HEK293 (cell line): ENCODE measurements around the gene CLCNKA.

GRCh38 chr1:15352422-15353008, 57.2 kb upstream of the EFHD2 start:
- PRO-cap, result no peak
- RRBS, 2 experiments, result no CpG with 5 or more reads among the region's 10 CpGs

- PRO-cap, result no peak
- RRBS, 2 experiments, result no CpG with 5 or more reads among the region's 16 CpGs
These were observed 1.6 kb downstream of the DDI2 start for GRCh38 chr1:15618678-15619343.

DNA sequence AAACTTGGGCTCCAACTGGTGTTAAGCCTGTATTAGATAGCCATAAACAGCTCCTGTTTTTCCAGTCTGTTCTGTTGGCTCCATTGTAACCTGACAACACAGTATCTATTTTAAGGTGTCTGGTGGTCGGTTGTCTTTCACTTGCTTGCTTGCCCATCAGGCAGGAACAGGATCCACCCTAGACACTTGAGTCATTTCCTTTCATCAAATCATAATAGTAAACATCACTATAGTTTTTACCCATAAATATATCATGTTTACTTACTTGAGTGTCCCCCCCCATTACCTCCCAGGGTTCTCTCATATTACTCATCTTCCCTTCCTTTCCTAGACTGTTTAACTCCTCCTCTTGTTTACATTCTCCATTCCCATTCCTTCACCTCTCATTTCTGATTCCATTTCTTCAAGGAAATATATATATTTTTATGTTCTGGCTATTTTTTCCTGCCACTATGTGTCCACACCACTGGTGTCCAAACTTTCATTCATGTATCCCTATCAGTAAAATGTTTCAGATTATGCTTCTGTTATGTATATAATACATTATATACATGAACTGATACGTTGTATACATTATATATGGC, 3.0 kb downstream of the DDI2 start:
- PRO-cap, result no peak
- RRBS, 2 experiments, result no CpG with 5 or more reads among the region's 2 CpGs

DNA sequence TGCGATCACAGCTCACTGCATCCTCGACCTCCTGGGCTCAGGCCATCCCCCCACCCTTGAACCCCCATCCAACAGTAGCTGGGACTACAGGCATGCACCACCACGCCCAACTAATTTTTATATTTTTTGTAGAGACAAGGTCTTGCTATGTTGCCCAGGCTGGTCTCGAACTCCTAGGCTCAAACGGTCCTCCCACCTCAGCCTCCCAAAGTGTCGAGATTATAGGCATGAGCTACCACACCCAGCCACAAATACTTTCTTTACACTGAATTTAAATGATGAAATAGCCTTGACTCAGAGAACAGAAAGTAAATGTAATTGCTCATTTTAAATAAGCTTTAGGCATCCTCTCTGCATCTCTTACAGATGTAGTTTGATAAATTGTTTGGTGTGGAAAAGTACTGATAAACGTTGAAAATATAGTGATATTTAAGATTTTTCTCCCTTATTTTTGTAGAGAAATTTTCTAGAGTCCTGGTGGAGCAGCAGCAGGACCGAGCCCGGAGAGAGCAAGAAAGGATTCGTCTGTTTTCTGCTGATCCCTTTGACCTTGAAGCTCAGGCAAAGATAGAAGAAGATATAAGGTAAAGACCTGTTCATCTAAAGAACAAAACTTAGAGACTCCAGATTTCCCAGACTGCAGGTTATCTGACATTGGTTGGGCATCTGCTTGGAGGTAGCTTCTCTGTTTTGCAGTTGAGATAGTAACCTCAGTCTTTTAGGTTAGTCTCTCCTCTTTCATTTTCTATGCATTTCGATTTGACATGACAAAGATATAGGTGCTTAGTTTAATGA, 15.9 kb downstream of the DDI2 start:
- PRO-cap, result no peak
- RRBS, 2 experiments, result no CpG with 5 or more reads among the region's 11 CpGs

GRCh38 chr1:15659828-15660438, 420 bp downstream of the RSC1A1 start:
- PRO-cap, result no peak
- RRBS, 2 experiments, result no CpG with 5 or more reads among the region's 6 CpGs

GRCh38 chr1:15662707-15663521, 3.4 kb downstream of the RSC1A1 start:
- PRO-cap, result no peak
- RRBS, 2 experiments, result no CpG with 5 or more reads among the region's 5 CpGs

DNA sequence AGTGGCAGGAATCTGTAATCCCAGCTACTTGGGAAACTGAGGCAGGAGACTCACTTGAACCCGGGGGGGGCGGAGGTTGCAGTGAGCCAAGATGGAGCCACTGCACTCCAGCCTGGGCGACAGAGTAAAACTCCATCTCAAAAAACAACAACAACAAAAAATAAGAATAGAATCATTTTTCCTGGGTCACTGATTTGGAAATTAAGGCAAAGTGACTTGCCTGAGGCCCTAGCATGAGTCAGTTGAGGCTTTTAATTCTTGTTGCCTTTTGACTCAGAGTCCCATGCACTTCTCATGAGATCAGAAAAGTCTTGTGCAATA, 3.6 kb upstream of the PLEKHM2 start:
- PRO-cap, result no peak
- RRBS, 2 experiments, result no CpG with 5 or more reads among the region's 3 CpGs

- PRO-cap, result no peak
- RRBS, 2 experiments, result no CpG with 5 or more reads among the region's 24 CpGs
These were observed 19.3 kb downstream of the PLEKHM2 start for GRCh38 chr1:15703062-15704109.

DNA sequence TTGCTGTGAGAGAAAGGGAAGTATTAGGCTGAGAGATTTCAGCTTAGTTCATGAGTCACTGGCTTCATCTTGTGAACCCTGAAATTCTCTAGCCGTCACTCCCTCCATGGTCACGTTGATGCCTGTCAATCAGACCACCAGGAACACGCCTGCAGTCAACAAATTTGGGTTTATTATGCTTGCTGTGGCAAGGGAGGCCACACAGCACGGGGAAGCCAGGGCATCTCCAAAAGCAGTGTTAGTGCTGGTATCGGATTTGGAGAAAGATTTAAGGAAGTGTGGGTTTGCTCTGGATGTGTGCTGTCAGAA, 18.7 kb downstream of the UQCRHL start:
- PRO-cap, result no peak
- RRBS, 2 experiments, result no CpG with 5 or more reads among the region's 5 CpGs

- PRO-cap, result no peak
- RRBS, 2 experiments, result 67 to 97% methylated on average over 8 of the region's 67 CpGs
These were observed 10.5 kb upstream of the SPEN start for GRCh38 chr1:15836708-15837795.

GRCh38 chr1:15931527-15932587, 44.0 kb downstream of the ZBTB17 start:
- PRO-cap, result no peak
- RRBS, 2 experiments, result no CpG with 5 or more reads among the region's 33 CpGs

DNA sequence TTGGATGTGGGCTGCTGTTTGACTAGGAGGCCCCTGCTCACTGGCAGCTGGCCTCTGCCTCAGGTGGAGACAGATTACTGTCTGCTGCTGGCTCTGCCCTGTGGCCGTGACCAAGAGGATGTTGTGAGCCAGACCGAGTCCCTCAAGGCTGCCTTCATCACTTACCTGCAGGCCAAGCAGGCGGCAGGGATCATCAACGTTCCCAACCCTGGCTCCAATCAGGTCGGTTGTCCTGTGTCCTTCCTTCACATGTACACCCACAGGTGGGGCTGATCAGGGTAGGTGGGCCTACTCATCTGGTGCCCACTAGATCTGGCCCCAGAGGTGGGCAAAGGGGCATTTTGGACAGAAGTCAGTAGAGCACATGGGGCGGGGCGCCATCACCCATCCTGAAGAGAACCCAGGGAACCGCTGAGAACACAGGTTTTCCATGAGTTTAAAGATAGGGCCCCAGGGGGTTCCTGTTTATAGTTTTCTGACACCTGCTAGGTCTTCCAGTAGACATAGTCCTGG, 37.2 kb downstream of the ZBTB17 start:
- PRO-cap, result no peak
- RRBS, 2 experiments, result no CpG with 5 or more reads among the region's 8 CpGs

GRCh38 chr1:15939168-15940319, 36.4 kb downstream of the ZBTB17 start:
- PRO-cap, result no peak
- RRBS, 2 experiments, result 31 to 100% methylated on average over 2 to 4 of the region's 25 CpGs

- PRO-cap, result no peak
- RRBS, 2 experiments, result no CpG with 5 or more reads among the region's 8 CpGs
These were observed 35.3 kb downstream of the ZBTB17 start for GRCh38 chr1:15940320-15941261.

DNA sequence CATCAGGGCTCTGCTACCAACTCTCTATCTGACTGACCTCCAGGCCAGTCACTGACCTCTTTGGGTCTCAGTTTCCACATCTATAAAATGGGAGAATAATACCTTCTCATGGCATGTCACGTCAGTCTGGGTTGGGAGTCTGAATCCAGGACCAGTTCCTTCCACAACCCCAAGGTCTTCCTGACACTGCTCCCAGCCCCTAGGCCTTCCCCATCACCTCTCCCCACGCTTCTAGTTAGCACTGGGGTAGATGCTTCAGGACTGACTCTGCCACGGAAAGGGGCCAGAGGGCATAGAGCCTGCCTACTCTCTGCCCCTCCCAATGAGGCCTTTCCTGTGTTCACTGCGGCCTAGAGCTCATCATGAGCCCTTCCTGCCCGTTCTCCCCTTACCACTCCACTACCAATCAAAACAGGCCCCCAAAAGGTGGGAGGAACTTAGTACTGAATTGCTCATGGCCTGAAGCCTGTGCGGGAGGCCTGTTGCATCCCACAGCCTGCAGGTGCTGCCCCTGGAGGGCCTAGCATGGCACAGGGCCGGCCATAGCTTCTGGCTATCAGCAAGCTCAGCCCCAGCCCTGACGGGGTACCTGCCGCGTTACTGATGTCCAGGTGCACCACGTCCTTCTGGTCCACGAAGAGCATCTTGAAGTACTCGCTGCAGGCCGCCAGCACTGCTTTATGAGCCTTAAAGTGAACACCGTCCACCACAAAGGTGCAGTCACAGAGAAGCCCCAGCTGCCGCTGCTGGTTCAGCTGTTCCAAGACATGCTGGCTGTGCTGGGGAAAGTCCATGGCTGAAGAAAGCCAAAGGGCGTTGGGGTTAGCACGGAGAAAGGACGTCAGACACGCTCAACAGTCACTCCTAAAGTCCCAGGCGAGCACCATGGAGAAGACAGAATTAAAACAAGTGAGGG, 27.9 kb downstream of the ZBTB17 start:
- PRO-cap, result no peak
- RRBS, 2 experiments, result no CpG with 5 or more reads among the region's 21 CpGs

GRCh38 chr1:15948618-15948811, 27.4 kb downstream of the ZBTB17 start:
- PRO-cap, result no peak
- RRBS, 2 experiments, result no CpG with 5 or more reads among the region's 3 CpGs

DNA sequence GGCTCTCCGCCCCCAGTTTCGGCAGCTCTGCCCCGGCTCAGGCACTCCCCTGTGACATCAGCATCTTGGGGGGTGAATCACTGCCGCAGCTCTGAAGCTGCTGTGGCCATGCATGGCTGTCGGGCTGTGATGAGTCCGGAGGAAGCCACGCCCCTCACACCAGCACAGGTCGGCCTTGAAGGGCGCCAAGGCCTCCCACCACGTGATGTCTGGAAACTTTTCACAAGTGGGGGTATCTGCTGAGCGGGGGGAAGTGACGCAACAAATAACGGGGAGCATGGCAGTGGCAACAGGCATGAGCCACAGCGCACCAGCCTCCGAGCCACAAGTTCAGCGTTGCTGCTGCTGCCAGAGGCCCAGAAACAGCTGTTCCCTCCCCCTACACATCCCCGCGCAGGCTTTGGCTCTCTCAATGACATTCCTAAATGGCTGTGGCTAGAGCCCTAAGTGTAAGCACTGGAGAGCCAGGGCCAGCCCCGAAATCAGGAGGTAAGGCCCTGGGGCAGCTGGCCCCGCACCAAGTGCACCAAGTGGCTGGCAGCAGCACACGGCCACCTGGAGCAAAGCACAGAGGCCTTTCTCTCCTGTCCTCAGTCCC, 26.2 kb downstream of the ZBTB17 start:
- PRO-cap, result no peak
- RRBS, 2 experiments, result 10 to 70% methylated on average over 5 of the region's 21 CpGs

- PRO-cap, result no peak
- RRBS, 2 experiments, result no CpG with 5 or more reads among the region's 12 CpGs
These were observed 23.2 kb downstream of the ZBTB17 start for GRCh38 chr1:15952610-15953277.

- PRO-cap, result no peak
- RRBS, 2 experiments, result no CpG with 5 or more reads among the region's 10 CpGs
These were observed at the start of gene CLCNKA for GRCh38 chr1:16021682-16022270. Gene CLCNKA, plus strand, starts transcription at chr1:16022036.

- PRO-cap, result no peak
- RRBS, 2 experiments, result no CpG with 5 or more reads among the region's 14 CpGs
These were observed 14.3 kb downstream of the EPHA2 start for GRCh38 chr1:16141431-16142148.